Myometrial cell (primary cell): ENCODE results near the genes CCRL2, TMIE and NBEAL2.

- RAMPAGE, long total RNA: no peak
Measured at GRCh38 chr3:45224741-45225521, 1.2 kb downstream of the TMEM158 start.

DNA sequence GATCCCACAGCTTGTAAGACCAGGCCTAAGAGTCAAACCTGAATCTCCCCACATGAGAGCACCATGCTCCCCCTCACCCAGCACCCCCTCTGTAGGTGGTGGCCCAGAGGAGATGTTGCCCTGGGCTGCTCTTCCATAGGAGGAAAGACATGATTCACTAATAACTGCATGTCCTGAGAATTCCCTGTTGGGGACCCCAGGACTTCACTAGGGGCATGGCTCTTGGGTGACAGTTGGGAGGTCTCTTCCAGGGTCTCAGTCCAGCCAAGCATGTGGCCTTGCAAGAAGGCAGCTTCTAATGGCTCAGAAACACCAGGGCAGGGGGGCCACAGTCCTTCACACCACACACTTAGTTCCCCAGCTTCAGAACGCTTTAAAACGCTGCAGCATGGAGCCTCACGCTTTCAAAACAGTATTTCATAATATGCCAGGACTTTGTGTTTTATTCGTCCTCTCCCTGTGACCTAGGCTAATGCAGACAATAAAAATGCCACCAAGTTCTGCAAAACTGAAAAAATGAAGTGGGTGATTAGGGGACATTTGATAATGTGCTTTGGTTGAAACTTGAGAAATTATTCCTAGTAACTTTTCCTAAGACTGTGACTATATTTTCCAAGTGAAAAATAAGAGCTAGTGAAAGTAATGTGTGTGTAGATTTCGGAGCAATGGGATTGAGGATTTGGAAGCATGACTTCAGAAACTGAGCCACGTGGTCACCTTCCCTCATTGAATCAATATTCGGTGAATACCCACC, 48.4 kb upstream of the LIMD1 start:
- RAMPAGE, long total RNA: no peak

- RAMPAGE, long total RNA: no peak
Measured at GRCh38 chr3:45565151-45565671, 29.3 kb upstream of the LIMD1 start.

- RAMPAGE, long total RNA: no peak
Measured at GRCh38 chr3:45572570-45573264, 21.8 kb upstream of the LIMD1 start.

GRCh38 chr3:46130623-46131414, 77.3 kb downstream of the CCR1 start:
- RAMPAGE, long total RNA: no peak

GRCh38 chr3:46374092-46374612, 3.4 kb downstream of the CCR5 start:
- RAMPAGE, long total RNA: no peak

DNA sequence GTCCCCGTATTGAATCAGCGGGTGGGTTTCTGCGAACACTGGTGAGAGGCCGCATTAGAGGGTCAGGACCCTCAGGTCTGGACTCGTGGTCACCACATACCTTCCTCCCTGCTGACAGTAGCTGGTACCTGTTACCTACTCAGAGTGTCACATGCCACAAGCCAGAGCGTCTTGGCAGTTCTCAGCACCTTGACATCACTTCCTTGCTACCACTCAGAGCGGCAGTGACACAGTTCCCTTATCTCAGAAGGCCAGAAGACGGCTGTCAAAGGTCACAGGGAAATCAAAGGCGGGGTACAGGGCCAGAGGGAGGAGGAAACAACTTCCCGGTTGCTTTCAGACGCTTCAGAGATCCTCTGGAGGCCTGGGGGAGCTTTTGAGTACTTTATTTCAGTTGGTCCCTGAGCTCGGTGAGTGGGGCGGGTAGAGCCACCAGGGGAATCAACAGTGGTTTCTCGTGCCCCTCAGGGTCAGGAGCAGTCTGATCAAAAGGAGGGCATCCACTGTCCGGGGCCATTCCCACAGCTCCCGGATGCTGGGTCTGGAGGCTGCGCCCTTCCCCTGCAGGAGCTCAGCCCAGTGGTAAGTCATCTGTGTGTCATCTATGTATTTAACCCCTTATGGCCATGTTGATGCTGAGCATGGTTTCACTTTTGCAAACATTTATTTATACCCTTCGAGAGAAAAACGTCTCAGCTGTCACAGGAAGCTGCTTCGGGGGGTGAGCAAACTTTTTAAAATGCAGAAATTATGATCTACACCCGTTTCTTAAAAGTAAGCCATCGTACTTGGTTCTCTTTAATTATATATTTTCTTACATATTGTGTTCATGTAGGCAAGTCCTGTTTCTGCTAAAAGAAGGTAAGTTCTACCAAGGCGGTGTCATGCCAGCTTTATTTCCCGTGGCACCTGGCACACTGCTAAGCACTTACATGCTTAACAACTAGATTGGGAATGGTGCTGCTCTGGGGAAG, at the start of gene CCRL2:
Gene CCRL2 (plus strand): TSS at position 339 of the 974 bp plus-strand sequence.
- RAMPAGE, long total RNA: start-site peak on the plus strand centred at position 323 of the sequence, 91 bp wide, 7 and 8 reads in 2 replicates

GRCh38 chr3:46490713-46491667, 6.8 kb upstream of the RTP3 start:
- RAMPAGE, long total RNA: no peak

DNA sequence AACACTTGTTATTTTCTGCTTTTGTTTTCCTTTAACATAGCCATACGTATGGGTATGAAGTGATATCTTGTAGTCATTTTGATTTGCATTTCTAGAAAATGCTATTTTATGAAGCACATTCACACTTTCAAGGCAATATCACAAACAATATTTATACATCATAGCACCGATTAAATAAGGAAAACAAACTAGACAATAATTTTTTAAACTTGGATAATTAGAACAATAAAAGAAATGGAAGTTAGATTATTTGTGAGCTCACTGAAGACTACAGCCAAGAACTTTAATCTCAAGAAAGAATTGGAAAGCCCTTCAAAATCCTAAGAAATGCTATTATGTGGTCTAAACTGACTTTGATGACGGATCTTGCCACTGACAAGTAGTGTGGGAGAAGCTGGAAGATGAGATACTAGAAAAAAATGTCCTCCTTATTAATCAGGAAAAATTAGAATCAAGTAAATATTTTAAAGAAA, 15.3 kb downstream of the RTP3 start:
- RAMPAGE, long total RNA: no peak

DNA sequence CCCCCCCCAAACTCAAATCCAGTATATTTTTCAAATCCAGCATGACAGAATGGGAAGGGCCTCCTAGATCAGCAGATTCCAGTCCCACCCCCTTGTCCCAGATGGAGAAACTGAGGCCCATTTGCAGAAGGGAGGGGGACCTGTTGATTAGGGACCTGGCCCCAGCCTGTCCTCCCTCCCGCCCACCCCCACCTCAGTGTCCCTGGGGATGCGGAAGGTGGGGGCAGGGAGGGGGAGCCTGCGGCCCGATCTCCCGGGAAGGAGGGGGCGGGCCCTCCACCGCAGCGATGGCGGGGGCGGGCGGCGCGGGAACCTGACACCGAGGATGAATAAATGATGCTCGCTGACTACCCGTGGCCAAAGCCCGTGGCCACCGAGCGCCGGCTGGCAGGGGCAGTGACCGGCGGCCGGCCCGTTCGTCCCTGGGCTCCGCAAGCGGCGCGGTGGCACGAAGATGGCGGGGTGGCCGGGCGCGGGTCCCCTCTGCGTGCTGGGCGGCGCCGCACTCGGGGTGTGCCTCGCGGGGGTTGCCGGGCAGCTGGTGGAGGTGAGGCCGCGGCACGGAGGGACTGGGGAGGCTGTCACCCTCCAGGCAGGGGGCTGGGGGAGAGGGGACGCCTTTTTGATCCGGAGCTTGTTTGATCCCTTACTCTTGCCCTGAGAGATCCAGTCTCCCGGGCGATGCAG, at the start of gene TMIE:
Gene TMIE (plus strand): TSS at position 359 of the 687 bp plus-strand sequence.
- RAMPAGE, long total RNA: no peak

GRCh38 chr3:46864724-46864978, 1.4 kb upstream of the MYL3 start:
- RAMPAGE, long total RNA: no peak

GRCh38 chr3:46868894-46869520, 5.8 kb upstream of the MYL3 start:
- RAMPAGE, long total RNA: no peak

GRCh38 chr3:46915717-46916614, 38.4 kb downstream of the PTH1R start:
- RAMPAGE, long total RNA: no peak

DNA sequence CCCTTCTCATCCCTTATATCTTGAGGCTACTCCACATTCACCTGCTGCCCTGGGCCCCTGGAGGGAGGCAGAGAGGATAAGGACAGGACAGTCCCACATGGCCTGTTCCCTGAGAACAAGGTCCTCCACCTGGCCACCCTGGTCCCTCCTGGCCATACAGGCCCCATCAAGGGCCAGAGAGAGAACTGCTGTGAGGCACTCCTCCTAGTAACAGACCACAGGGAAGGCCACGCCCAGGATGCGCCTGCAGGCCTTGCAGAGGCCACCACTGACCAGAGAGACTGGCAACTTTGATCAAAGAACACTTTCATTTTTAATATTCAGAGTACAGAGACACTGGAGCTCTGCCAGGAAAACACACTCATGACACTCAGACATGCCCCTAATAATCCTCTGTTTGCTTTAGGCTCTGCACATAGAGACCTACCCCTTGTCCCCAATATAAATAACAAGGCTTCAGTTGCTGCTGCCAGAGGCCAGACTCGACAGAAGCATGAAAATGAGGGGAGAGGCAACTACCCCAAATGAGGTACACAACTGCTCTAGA, 44.9 kb downstream of the CCDC12 start:
- RAMPAGE, long total RNA: no peak

- RAMPAGE, long total RNA: no peak
Measured at GRCh38 chr3:46946320-46947159, 30.0 kb downstream of the CCDC12 start.

DNA sequence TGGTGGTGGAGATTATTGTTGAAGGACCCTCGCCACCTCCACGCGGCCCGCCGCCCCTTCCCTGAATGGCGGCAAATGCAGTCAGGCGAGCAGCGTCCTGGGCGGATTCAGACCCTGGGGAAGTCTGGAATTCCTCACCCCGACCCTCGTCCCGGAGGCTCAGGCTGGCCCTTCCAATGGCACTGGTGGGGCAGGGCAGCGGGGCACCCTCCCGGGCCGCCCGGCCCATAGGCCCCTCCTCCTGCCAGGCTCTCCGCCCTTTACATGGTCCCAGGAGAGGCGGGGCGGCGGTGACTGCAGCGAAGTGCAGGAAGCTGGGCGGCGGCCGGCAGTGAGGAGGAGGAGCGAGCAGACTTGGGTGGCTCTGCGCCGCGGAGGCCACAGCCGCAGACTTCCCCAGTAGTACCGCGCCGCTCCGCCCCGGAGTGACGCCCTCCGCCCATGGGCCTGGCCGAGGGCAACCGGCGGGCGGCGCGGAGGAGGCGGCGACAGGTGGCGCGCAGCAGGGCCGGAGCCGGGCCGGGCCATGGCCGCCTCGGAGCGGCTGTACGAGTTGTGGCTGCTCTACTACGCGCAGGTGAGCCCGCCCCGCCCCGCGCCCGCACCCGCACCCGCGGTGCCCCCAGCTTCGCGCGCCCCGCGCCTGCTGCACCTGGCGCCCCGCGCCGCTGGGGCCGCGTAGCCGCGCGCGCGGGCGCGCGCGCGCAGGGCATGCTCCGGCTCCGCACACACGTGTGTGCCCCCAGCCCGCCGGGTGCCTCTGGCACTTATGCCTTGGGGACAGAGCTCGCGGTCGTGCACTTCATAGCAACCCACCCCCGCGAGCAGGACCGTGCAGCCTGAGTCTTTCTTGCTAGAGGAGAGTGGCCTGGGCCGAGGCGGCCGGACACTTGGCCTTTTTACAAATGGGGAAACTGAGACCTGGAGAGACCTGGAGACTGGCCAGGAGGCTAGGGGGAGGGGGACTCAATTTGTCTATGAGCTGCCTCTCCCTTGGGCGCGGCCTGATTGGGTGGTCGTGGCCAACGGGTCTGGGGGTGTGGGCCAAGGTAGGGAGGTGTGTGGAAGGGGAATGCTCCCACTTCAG, at the start of gene NBEAL2:
Gene NBEAL2 (plus strand): TSS at position 331 of the 1,087 bp plus-strand sequence.
- RAMPAGE, long total RNA: start-site peak on the minus strand centred at position 234 of the sequence, 95 bp wide, 48 and 24 reads in 2 replicates

GRCh38 chr3:47002869-47003284, 23.4 kb downstream of the NBEAL2 start:
- RAMPAGE, long total RNA: no peak

DNA sequence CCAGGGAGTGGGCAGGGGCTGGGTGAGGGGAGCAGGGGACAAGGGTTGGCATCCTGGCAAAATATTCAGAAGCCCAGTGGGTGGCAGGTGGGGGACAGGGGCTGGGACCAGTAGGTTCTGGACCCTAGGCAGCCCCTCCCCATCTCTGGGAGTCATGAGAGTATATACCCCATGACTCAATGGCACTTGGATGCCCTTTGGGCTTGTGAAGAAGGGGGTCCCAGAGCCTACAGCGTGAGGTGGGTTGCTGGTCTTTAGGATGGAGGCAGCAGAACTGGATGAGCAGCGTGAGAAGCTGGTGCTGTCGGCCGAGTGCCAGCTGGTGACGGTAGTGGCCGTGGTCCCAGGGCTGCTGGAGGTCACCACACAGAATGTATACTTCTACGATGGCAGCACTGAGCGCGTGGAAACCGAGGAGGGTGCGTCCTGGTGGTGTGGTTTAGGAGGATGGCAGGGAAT, 24.1 kb downstream of the NBEAL2 start:
- RAMPAGE, long total RNA: no peak

DNA sequence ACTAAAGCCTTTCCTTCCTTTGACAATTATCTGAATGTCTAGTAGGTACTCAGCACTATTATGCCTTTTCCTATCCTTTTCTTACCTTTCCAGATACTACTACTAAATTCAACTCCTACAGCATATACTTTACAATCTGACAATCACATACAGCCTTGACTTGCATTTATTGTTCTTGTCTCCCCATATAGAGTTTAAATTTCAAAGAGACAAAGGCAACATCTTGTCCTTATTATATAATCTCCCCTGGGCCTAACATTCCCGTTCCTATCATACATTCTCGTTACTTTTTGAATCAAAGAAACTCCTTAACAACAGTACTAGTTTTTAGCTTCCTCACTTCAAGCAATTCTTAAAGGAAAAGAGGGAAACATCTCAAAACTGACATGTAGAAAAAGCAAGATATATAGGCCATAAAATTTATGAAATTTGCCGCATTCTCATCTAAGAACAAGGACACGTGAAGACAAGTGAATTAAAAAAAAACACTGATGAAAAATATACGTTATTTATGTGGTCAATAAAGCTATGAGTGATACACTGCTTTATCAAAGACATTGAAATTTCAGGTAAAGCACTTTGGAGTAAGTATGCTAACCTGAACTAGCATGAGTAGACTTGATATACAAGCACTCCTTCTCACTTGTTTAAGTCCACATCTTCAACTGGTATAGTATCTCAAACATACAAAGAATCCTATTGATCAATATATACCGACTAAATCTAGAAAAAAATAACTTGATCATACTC, 24.5 kb downstream of the SETD2 start:
- RAMPAGE, long total RNA: no peak

GRCh38 chr3:47283617-47284191, 960 bp downstream of the KLHL18 start:
- RAMPAGE, long total RNA: no peak